ENCODE measurements around a stretch of chr21.

DNA sequence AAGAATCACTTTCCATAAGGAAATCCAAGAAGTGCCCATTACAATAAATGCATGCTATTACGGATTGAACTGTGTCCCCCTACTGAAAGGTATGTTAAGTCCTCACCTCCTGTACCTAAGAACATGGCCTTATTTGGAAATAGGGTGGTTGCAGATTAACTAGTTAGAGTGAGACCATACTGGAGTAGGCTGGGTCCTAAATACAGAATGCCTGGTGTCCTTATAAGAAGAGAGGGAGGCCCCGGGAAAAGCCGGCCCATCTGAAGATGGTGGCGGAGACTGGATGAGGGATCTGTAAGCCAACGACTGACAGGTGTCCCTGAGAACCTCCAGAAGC is 4422.9 kb upstream of the TPTE start:
- PRO-cap = no peak
- RAMPAGE, long total RNA, 4 experiments = start-site peak on the plus strand in 1 of 4 experiments, centred at position 215 of the sequence, 6 reads per replicate

GRCh38 chr21:6110845-6111361 is 4410.5 kb upstream of the TPTE start:
- PRO-cap = no peak
- RAMPAGE, long total RNA, 4 experiments = no peak in any of the 4 experiments

DNA sequence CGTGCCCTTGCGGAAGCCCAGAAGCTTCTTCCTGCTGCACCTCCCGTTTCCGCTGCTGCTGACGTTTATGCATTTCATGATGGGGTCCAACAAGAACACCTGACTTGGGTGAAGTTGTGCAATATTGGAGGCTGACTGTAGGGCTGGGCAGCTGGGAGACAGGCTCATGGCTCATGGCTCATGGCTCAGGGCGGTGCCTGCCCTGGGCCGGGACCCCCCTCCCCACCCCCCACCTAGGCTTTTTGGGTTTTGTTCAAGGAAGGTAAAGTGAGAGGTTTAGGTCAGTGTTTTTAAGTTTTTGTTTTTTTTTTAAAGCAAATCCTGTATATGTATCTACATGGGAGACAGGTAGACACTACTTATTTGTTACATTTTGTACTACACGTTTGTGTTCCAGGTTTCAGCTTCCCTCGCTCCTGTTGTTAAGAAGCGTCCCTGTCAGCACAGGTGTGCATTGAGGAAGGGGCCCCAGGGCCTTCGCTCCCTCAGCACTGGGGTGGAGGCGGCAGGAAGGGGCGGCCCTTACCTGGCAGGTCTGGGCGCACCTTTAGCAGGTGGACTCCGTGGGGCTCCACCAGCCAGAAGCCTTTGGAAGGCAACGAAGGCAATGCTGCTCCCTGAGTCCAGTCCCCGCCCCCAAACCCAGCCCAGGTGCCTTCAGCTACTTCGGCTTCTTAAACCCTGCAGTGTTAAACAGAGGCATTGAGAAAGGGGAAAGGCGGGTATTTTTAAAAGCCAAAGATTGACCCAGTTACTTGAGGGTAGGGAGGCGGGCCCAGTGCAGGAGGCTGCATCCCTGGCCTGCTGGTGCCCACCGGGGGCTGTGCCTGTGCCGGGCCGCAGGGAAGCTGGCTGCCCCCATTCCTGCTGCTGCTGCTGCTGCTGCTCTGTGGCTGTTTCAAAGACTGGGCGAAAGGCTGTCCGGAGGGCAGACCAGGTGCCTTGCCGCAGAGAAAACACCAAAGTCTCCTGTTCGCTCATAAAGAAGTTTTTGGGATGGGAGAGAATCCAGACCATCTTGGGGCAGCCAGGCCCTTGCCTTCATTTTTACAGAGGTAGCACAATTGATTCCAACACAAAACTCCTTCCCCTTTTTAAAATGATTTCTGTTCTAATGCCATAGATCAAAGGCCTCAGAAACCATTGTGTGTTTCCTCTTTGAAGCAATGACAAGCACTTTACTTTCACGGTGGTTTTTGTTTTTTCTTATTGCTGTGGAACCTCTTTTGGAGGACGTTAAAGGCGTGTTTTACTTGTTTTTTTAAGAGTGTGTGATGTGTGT is 4398.7 kb upstream of the TPTE start:
- PRO-cap = no peak
- RAMPAGE, long total RNA, 4 experiments = no peak in any of the 4 experiments

DNA sequence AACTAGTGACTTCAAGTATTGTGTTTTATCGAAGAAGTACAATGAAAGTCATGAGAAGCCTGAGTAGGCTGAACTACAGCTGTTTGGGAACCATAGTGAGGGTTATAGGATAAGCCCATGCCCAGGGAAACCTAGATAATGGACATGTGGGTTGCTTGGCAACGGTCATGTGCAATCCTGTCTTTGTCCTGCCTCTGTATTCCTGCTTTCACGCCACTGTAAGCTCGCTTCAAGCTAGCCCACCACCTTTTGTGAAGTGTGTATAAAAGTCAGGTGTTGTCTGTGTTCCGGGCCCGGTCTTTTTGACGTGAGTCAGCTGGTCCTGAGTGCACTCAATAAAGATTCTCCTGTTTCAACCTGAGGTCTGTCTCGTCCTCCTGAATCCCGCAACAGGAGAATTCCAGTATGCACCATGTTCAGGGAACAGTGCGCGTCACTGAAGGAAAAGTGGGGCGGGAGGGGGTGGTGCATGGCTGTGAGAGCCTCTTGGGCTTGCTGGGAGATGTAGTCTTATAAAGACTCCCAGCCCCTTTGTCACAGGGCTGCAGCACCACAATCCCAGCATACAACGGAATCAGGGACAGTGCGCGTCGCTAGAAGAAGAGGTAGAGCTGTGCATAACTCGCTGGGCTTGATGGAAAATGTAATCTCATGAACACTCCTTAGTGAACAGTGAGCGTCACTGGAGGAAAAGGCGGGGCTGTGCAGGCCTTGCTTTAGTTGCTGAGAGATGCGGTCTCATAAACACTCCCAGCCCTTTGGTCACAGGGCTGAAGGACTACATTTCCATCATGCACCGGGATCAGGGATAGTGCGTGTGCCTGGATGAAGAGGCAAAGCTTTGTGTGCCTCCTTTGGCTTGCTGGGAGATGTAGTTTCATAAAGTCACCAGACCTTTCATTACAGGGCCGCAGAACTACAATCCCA is 4152.2 kb upstream of the TPTE start:
- PRO-cap = no peak
- RAMPAGE, long total RNA, 4 experiments = no peak in any of the 4 experiments

DNA sequence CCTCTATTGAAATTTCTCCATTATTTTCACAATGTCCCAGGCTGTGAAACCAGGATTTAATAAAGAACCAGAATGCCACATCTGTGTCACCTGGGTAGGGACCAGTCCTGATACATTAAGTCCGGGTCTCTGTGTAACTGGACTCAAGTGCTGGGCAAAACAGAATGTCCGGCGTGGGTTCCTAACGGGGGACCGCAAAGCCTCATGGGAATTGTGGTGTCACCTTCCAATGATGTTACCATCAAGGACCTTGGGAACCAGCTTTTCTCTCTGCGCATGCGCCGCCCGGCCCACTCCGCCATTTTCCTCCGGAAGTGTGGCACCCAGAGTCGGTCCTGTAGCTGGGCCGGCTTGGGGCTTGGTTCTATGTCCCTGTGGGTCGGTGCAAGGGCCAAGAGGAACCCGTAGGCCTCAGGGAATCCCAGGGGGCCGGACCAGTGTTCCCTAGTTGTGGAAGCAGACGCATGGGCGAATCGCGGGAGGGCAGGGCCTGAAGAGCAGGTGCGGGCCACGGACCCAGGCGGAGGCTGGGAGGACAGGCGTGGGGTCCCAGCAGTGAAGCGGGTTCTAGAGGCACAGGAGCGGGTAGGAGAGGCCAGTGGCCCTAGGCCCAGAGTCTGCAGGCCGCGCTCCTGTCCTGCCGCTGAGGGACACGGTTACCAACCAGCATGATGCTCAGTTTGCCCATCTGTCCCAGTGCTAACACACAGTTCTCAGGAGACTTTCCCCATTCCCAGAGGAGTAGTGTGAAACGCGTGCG is 1762.4 kb upstream of the TPTE start:
- PRO-cap = no peak
- RAMPAGE, long total RNA, 4 experiments = no peak in any of the 4 experiments

DNA sequence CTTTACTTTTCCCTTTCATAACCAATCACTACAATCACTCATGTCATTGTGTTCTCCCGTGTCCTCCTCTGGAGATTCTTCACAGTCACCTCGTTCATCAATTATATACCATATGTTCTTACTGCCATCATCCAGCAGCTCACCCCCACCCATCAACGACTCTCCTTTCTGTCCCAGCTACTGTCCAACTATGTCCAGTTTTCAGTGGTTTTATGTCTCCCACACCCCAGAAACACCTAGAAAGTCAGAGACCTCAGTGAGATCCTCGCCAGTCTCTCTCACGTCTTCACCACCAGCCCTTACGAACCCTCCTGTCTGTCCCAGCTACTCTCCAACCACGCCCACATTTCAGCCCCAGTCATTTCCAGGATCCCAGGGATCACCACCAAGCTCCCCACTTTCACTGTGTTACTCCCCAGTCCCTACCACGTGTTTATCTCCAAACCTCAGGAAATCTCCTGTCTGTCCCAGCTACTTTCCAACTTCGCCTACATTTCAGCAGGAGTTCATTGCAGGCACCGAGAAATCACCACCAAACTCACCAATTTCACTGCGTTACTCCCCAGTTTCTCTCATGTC is 1529.9 kb upstream of the TPTE start:
- PRO-cap = no peak
- RAMPAGE, long total RNA, 4 experiments = no peak in any of the 4 experiments

- PRO-cap = no peak
- RAMPAGE, long total RNA, 4 experiments = no peak in any of the 4 experiments
Measured at GRCh38 chr21:8992923-8993799, 1528.2 kb upstream of the TPTE start.

GRCh38 chr21:9721980-9722393 is 799.4 kb upstream of the TPTE start:
- PRO-cap = no peak
- RAMPAGE, long total RNA, 4 experiments = no peak in any of the 4 experiments

DNA sequence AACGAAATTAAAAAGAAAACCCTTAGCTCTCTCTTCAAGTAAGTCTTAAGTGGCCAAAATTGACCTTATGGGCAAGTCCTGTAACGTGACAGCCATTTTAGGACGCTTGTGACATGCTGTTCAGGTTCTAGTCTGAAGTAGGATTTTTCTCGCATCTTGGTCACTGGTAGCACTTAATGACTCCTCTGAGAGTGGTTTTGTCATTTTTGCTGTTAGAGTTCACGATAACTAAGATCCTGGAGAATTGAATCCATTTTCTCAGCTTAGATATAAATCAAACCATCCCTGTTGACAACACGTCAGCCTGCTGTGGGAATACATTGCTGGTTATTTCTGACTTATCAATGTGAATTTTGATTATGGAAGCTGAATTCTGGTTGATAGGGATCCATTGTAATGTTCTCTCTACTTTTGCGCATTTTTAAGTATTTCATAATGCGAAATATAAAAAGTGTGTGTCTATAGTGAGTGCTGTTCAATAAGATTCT is 1.0 kb upstream of the HSPA13 start:
- PRO-cap = no peak
- RAMPAGE, long total RNA, 4 experiments = no peak in any of the 4 experiments

GRCh38 chr21:14543861-14544643 is 2.1 kb downstream of the SAMSN1 start:
- PRO-cap = no peak
- RAMPAGE, long total RNA, 4 experiments = no peak in any of the 4 experiments

DNA sequence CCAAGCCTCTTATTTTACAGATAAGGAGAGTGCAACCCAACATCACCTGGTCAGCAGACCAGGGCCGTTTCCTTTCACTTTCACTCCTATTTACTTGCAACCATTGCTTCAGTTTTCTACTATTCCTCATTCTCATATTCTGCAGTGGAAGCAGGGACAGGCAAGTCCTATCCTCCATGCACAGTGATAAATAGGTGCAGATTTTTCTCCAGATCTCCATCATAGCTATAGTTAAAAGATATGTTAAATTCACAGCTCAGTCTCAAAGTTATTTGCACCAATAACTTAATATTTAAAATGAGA is 56.6 kb upstream of the SAMSN1 start:
- PRO-cap = no peak
- RAMPAGE, long total RNA, 4 experiments = no peak in any of the 4 experiments

- PRO-cap = no peak
- RAMPAGE, long total RNA, 4 experiments = no peak in any of the 4 experiments
Measured at GRCh38 chr21:14676057-14676599, 130.0 kb upstream of the SAMSN1 start.

DNA sequence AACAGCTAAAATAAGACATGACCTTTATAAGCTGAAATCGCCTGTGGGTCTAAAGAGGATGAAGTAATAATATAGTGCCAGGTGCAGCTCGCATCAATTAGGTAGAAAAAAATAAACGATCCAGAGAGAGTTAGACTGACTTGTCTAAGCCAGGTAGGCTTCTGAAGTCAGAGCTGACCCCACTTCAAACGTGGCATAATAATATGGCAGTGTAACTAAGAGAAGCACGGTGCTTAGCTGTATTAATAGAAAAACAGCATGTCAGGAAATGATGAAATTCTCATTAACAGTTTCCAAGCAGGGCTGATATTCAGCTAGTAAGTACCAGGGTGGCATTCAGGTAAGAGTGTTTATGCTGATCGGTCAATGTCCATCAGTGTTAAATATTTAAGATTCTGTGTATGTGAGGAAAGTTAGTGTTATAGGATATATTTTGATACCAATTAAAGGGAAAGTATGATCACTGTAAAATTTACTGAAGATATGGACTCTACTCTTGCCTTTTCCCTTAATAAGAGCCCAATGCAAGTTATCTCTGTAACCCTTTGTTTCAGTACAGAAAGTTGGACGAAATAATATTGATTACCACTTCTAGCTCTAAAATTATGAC is 145.9 kb upstream of the SAMSN1 start:
- PRO-cap = no peak
- RAMPAGE, long total RNA, 4 experiments = no peak in any of the 4 experiments

GRCh38 chr21:14963280-14963809 is 101.5 kb downstream of the NRIP1 start:
- PRO-cap = no peak
- RAMPAGE, long total RNA, 4 experiments = no peak in any of the 4 experiments

DNA sequence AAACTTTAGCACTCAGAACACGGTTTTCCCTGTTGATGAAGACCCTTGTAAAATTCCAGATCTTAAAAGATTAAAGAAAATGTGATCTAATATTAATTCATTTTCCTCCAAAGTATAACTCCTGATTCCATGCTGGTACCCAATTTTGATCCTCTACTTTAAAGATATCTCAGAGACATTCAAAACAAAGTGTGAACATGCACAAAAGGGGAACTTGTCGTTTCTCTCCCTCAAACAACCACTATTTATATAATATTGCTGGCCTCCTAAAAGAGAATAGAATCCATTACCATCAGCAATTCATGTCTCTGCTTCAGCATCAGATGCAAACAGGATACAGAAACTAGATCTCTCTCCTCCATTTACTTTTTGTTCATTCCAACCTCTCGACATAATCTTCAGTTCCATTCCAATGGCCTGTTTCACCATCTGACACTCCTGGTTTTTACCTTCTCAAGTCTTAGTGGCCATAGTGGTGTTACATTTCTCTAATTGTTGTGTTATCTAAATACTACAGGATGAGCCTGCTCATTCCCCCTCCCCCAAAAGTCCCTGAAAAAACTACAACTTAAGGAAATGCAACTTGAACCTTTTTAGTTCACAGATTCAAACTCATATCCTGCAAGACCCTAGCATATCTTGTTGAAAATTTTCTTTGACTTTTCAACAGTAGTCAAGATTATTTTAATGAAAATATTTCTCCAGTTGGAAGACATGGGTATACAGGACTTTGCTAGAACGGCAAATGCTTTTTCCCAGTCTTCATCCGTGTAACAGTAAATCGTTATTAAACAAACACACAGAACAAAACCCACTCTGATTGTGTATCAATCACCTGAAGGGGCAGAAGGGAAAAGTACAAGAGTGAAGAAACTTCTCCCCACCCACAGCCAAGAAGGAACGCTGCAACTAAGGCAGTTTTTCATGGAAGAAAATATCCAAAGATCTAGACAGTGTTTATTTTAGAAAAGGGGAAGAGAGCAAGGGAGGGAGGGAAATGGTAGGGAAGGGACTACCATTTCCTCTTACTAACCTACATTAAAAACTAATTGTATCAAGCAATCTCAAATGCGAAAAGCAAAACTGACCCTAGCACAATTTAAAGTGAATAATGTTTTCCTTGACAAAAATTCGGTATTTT is 3.9 kb downstream of the NRIP1 start:
- PRO-cap = no peak
- RAMPAGE, long total RNA, 4 experiments = no peak in any of the 4 experiments

GRCh38 chr21:15732191-15732632 is 2.4 kb downstream of the USP25 start:
- PRO-cap = no peak
- RAMPAGE, long total RNA, 4 experiments = no peak in any of the 4 experiments

- PRO-cap = no peak
- RAMPAGE, long total RNA, 4 experiments = no peak in any of the 4 experiments
Measured at GRCh38 chr21:16011479-16012229, 281.9 kb downstream of the USP25 start.

DNA sequence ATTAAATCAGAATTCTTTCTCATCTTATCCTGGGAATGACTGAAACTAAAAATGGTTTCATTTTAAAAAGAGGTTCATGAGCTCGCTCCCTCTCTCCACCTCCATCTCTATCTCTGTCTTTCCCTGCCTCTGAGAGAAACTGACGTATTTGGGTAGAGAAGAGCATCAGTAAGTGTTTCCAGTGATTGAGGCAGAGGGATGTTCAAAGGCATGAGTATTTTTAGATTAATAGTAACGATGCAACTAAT is 349.0 kb downstream of the USP25 start:
- PRO-cap = no peak
- RAMPAGE, long total RNA, 4 experiments = no peak in any of the 4 experiments

DNA sequence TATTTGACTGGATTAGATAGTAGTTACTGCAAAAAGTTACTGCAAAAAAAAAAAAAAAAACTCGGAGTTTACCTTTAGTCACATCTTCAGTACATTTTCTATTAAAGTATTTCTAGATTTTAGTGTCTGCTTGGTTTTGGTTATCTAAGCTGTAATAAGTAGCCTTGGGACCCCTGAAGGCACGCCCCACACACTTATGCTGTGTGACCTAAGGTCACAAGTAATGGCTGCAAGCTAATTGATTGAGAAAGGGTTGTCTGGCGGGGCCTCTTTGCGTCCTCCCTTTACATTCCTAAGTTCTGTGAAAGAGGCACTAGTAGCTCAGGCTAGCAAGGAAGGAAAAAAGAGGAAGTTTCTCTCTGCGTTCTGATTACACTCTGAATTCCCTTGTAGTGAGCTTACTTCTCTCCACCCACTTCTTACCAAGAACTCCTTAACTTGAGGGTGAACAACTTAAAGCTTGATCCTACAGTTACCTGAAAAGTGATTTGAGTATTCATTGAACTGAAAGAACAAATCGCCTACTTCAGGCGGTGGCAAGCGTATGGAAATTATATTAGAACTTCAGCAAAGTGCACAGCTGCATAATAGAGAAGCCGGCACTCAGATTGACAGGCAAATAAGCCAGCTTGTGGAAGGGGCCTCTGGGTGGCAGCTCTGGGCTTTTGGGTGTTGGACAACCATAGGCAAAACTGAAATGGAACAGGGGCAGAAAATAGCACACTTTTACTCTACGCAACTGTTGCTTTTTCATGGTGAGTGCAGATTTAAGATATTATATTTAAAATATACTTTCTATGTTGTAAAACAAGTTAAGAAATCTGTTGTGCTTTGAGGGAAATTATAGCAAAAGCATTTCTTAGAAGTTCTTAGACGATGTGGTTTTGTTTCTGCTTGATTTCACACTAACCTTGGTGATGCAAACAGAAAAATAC is 464.4 kb downstream of the USP25 start:
- PRO-cap = no peak
- RAMPAGE, long total RNA, 4 experiments = start-site peak on the plus strand in 2 of 4 experiments, centred at positions 402 to 448 of the sequence, 16 to 23 reads per replicate

- PRO-cap = no peak
- RAMPAGE, long total RNA, 4 experiments = start-site peak on the plus strand in 1 of 4 experiments, at chr21:16509759-16509968 at its widest, 5 to 6 reads per replicate
Measured at GRCh38 chr21:16509407-16510074, 779.8 kb downstream of the USP25 start.

Measured in sigmoid colon (tissue), 4 donors.